ENCODE results near the gene CCER1.

DNA sequence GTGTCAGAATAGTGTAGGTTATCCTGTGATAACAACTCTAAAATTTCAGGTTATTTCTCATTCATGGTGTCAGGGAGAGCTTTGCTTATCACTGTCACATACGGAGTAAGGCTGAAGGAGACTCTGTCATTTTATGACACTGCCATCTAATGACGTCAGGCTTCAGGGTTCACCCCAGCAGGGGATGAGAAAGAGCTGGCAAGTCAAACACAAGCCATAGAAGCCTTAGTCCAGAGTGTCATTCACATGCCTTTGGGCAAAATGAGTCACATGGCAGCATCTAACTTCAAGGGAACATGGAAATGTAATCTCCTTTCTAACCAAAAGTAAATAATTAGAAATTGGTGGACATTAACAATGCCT is 242.6 kb upstream of the ATP2B1 start:
- PRO-cap, result no peak

DNA sequence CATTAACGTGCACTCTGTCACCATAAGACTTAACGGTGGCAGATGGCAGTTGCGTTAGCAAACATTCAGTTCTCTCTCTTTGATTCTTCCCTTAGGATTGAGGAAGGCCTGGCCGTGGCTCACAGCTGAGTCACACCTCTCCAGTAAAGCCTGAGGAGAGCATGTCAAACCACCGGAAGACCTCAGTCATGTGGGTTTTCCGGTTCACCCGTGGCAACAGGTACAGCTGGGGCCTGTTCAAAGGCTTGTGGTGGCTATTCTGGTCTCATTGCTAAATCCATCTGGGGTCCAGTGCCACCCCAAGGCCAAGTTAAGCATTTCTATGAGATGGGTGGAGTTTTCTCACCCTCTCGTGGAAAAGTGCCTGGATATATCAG is 545.1 kb upstream of the ATP2B1 start:
- PRO-cap, result no peak

GRCh38 chr12:90955103-90955453 is at the start of gene CCER1:
Gene CCER1, minus strand, starts transcription at chr12:90955176.
- PRO-cap, result no peak

DNA sequence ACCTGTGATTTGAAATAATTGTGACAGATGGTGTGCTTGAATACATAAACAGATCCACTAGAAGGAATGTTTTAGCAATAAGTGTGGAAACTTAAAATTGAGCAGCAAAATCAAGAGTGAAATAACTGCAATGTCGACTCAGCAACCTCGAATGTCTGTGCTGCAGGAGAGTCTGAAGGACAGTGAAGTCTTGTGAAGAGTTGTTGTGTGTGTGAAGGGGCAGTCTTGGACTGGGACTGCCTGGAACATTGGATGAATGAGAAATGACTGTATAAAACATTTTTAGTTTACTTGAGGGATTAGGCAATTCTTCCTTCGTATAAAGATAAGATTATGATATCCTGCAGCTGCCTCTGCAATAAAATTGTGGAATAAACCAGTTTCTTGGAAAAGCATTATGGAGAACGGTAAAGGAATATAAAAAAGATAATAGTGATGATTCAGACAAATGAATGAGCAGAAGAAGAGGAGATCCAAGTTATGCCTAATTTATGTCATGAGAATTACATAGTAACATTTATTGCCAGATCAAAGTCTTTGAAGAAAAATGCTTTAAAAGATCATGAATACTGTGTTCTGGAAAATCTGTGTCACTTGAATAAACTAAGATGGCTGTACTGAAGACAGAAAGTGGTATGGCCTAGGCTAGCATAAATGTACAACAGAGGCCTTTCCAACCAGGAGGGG is 30.9 kb upstream of the LUM start:
- PRO-cap, result no peak

GRCh38 chr12:91145460-91146416 is 34.4 kb upstream of the LUM start:
- PRO-cap, result no peak

- PRO-cap, result no peak
These were observed 395.1 kb upstream of the DCN start for GRCh38 chr12:91577734-91578174.

- PRO-cap, result no peak
These were observed 218.9 kb downstream of the BTG1 start for GRCh38 chr12:91926757-91927200.

DNA sequence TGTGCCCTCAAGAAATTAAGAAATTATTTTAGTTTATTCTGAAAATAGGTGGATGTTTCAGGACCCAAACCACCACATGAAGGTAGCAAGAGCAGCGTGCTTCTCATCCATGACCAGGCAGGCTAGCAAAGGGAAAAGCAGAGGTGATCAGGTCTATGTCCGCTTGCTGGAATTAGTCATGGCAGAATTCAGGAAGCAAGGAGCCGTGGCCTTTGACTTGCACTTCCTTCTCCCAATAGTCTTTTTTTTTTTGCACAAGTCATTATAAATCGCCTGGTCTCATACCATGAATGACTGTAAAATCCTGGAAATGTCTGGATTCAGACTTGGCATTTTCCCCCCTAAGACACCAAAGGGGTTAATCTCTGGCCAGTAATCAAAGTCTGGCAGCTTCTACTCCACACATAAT is 157.7 kb downstream of the BTG1 start:
- PRO-cap, result no peak

- PRO-cap, result no peak
These were observed 103.9 kb downstream of the BTG1 start for GRCh38 chr12:92041670-92042302.

GRCh38 chr12:92075354-92076003 is 70.2 kb downstream of the BTG1 start:
- PRO-cap, result no peak

DNA sequence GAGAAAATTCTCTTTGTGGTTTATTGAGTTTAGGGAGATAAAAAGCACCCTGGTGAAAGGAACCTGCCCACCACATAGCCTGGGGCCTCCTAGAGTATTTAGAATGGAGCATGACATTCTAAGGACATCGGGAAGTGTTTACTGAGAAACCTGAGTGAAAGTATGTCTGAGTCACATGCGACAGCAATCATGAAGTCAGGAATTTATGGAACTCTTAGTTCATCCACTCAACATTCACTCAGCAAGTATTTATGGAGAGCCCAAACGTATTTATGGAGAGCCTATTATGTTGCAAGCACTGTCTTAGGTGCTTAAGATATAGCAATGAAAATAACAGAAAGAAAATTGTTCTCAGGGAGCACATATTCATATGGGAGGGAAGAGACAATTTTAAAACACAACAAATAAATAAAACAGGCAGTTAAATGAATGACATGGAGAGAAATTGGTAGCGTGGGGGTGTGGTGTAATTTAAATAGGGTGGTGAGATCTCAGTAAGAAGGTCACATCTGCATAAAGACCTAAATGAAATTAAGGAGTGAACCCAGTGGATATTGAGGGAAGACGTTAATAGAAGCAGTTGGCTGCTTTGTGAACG is 65.0 kb downstream of the BTG1 start:
- PRO-cap, result no peak

- PRO-cap, result unidirectional peak, plus-strand start at chr12:92141099
These were observed 5.0 kb downstream of the BTG1 start for GRCh38 chr12:92140442-92141248.

- PRO-cap, result no peak
These were observed 3.1 kb downstream of the BTG1 start for GRCh38 chr12:92142386-92143140.

DNA sequence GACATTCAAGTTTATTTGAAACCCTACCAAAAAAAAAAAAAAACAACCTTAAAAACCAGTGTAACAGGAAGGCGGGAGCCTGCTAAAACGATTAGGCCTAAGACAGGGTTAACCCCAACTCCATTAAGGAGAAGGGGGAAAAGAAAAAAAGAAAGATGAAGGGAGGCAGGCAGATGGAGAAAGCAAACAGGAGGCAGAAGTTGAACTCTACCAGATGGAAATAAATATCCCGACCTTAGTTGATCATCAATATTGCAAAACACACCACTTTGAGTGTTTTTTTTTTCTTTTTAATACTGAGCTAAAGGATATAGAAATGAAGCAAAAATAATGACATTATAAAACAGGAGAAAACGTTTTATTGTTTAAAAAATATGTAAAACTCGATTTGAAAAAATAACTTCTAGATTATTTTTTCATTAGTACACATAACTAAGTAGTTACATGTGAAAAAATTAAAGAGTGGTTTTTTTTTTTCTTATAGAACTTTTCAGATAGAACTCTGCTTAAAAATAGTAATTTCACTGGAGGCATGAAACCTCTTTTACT is 1.4 kb upstream of the BTG1 start:
- PRO-cap, result no peak

DNA sequence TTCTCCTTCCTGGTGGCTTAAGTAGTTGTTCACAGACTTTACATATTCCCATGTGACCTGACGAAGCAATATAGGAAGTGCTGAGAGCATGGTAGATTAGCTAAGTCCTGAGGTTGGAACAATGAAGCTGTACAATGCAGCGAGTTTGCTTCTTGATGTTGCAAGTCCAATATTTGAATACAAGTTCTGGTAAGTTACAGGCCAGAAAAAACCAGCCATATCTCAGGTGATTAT is 72.8 kb upstream of the BTG1 start:
- PRO-cap, result no peak

GRCh38 chr12:92470337-92471066 is 232.3 kb upstream of the PLEKHG7 start:
- PRO-cap, result no peak

DNA sequence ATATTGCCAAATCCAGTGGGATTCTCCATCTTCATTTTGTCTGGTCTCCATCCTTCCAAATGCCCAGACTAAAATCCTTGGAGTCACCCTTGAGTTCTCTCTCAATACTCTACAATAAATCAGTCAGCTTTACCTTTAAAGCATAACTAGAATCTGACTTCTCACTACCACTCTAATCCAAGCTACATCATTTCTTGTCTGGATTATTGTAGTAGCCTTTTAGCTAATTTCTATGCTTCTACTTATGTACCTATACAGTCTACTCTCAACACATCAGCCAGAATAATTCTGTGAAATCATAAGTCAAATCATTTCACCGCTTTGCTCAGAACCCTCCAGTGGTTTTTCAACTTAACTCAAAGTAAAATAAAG is 105.0 kb downstream of the EEA1 start:
- PRO-cap, result no peak

GRCh38 chr12:92832284-92833075 is 96.6 kb downstream of the EEA1 start:
- PRO-cap, result no peak

- PRO-cap, result no peak
These were observed 44.5 kb upstream of the EEA1 start for GRCh38 chr12:92973401-92974094.

DNA sequence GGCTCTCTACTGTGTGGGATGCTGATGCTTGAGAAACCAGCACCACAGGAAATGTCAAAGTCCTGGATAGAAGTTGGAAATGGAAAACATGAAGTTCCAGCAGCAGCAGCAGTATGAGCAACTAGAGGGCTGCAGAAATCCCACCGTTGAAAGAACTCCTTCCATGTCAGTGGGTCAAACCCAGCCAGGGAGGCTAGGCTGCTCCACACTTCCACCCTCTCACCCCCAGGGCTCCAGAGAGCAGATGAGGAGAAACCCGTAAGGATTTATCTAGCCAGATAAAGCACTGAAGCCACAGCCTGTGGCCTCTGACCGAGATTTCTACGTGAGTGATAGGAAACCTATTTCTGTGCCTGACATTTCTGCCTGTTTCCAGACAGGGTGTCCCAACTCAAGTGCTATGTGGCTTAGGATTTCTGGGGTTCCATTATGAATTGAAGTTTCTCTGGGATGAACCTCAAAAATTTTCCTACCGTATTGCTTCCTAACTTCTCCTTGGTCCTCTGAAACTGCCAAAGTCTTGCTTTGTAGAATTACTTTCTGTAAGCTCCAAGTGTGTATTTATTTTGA is 100.0 kb upstream of the EEA1 start:
- PRO-cap, result no peak